SJSA1 (cell line): Measurements from ENCODE around the gene YAP1.

DNA sequence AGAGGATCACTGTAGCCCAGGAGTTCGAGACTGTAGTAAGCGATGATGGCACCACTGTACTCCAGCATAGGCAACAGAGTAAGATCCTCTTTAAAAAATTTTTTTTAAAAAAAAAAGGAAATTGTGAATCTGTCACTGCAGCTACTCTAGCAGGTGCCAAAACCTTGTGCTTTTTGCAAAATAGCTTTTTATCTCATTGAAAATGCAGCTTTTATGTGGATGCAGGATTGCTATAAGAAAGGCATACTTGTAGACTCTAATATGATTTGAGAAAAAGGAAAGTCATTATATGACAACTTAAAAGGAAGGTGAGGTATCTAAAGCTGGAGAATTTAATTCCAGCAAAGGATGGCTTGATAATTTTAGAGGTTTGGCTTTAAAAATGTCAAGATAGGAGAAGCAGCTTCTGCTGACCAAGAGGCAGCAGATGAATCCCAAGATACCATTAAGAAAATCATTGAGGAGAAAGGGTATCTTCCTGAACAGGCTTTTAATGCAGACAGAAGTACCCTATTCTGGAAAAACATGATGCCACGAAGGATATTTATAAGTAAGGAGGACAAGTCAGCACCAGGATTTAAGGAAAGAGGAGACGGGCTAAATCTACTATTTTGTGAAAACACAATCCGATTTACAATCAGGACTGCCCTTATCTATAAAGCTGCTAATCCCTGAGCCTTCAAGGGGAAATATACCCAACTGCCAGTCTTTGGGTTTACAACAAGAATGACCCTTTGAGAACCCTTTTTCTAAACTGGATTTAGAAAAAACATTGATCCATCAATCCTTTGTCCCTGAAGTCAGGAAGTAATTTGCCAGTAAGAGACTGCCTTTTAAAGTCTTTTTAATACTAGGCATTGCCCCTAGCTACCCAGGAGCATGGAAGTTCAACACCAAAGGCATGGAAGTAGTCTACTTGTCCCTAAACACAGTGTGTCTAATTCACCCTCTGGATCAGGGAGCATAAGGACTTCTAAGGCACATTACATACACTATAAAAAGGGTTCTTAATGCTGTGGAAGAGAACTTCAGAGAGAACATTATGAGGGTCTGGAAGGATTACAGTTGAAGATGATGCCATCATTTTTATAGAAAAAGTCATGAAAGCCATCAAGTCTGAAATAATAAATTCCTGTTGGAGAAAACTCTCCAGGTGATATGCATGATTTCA, 34.2 kb downstream of the CEP57 start:
- RAMPAGE, long total RNA: no peak

- RAMPAGE, long total RNA: no peak
Measured at GRCh38 chr11:96016068-96016305, 92.1 kb upstream of the MTMR2 start.

DNA sequence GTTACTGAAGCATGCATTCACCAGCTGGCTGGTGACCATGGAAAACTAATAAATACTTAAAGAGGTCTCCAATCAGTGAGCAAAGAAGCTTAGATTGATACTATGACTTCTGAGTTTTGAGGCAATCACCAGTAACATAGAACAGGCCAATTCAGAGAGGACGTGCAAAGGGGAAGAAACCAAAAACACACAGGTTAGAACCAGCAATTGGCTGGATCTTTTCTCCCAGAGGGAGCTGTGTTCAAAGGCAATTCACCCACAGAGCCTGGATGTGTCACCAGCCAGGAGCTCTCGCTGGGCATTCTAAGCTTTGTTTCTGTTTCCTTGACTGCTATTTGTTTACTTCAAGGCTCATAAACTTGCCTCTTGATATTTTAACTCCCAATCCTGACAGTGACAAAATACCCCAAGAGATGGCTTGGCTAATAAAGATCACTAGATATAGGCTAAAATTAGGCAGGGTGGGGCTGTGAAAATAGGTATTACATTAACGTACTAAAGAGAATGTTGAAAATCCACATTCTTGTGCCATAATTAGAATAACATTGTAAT, 113.6 kb upstream of the MTMR2 start:
- RAMPAGE, long total RNA: no peak

DNA sequence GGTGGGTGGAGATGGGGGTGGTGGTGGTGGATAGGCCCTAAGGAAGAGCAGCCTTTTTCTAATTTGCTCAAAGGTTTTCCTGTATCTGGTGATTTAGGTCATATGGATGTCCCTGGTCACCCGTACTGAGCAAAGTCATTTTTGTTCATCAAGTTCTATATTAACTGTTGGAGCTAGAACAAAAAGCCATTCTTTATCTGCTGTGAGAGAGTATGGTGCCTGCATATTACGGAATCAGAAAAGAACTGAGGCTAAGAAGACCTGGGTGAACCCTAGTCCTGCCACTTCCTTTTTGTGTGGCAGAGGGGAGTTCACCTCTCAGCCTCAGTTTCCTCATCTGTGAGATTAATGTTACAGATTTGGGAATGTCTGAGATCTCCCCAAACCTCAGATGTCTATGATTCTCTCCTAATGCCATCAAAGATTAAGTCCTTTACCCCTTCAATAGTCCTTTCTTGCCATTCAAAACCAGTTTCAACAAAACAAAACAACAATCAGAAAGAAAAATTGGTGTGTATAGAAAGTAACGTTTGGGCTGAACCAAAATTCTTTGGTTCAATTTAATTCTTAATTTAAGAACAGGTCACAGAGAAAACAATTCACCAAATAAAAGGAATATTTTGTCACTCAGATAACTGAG, 121.3 kb upstream of the MTMR2 start:
- RAMPAGE, long total RNA: no peak

DNA sequence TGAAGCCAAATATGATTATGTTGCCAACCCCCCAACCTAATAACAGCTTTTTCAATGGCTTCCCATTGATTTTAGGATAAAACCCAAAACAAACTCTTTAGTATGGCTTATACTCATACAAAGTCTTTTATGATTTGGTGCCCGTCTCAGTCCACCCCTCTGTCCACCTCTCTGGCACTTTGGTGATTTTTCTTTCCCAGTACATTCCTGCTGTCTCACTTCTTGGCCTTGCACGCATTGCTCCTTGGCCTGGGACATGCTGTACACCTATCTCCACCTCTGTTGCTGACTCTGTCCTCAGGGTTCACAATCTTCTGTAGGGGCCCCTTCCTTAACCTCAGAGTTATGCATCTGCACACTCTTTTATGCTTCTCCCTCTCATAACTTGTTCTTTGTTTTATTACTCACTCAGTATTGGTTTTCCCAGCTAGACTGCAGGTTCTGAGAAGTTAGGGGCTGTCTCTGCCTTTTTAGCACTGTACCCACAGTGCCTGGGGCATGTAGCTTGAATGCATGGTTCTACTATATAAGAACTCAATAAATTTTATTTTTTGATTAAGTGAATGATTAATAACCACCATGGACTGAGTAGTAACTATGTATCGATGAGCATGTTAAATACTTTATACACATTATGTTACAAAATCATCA, 139.1 kb upstream of the MTMR2 start:
- RAMPAGE, long total RNA: no peak

- RAMPAGE, long total RNA: no peak
Measured at GRCh38 chr11:96182092-96182605, 160.8 kb downstream of the MAML2 start.

- RAMPAGE, long total RNA: no peak
Measured at GRCh38 chr11:96200116-96200845, 142.7 kb downstream of the MAML2 start.

GRCh38 chr11:96207392-96208150, 135.4 kb downstream of the MAML2 start:
- RAMPAGE, long total RNA: no peak

DNA sequence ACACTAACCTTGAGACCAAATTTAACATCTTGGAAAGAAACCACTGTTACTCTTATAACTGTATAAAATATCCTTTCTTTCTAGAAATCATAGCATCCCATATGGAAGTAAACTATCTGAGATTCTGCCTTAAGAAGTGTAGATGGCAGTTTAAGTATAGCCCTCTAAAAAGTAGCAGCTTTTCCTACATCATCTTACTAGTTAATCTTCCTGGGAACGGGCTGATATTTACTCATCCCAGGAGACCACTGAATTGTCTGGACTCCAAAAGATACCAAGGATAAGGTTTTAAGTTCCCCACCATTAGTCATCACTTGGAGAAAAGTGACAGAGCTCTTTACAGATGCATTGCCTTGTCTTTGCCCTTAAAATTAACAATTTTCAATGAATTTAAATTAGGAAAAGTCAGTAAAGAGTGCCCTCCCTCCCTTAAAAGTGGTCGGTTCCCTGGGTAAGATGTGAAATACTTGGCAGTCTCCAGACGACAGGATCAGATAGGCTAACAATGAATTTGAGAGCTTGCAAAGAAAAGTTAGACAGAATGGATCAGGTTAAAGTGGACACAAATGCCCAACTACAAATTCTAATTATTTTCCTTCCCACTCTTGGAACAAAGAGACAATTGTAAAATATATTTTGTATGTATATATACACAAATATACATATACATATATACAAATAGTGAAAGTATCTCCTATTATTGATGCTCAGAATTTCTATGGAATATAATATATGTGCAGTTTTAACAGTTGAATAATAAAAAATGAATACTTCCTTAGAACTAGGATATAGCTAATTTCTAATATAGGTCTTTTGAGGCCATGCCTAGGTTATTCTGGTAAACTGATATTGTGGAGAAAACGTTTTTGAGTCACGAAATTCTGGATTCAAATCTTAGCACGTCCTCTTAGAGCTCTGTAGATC, 129.3 kb downstream of the MAML2 start:
- RAMPAGE, long total RNA: no peak

- RAMPAGE, long total RNA: no peak
Measured at GRCh38 chr11:96246536-96246864, 96.5 kb downstream of the MAML2 start.

DNA sequence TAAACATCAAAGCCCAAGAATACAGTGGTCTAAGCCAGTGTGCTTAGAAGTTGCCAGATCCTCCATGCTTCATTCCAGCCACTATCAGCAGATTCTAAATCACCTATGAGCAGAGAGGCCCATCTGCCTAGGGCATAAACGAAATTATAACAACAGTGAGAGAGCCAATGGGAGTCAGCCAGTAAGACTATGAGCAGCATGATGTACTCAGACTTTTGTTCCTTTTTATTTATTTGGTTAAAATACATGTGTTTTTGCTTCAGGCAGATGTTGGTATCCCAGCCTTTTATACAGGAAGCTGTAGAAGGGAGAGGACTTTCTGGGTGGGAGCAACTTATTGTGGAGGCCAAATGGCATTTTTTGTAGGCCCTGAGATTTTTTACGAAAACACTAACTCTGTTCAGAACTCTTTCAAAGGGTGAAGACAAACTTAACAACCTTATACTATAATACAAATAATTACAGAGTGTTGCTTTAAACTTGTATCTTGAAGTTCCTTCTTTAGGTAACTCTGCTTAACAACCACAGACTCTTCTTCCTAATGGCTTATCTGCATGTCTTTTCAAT, 84.3 kb downstream of the MAML2 start:
- RAMPAGE, long total RNA: no peak

DNA sequence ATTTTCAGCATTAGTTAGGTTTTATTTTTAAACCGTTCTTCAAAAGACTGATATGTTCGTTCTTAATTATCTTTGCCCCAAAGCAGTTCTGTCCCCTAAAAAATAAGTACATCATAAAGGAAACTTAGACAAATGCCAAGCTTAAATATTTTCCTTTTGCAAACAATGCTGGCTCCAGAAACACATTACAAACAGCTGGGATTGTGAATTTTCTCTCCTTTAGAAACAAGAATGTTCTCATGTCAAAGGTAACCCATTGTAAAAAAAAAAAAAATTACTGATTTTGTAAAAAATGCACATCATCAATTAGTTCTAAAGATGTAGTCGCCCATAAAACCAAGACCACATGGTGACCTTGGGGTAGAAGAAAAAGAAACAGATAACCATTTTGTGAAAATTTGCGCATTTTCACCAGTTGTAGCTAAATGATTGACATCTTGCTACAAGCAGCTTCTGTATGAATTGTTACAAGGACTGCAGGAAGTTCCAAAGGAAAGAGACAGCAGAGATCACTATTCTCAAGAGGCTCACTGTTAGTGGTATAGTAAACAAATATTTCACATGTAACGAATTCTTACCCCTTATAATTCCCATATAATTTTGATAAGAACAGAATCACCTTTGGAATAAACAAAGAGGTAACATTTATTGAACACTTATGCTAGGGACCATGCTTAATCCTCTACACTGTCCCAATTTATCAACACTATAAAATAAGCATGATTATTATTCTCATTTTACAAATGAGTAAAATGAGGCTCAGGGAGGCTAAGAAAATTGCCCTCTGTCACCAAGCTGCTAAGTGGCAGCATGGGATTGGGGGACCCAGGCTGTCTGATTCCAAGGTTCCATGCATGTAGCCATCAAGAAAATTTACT, 48.7 kb downstream of the MAML2 start:
- RAMPAGE, long total RNA: no peak

DNA sequence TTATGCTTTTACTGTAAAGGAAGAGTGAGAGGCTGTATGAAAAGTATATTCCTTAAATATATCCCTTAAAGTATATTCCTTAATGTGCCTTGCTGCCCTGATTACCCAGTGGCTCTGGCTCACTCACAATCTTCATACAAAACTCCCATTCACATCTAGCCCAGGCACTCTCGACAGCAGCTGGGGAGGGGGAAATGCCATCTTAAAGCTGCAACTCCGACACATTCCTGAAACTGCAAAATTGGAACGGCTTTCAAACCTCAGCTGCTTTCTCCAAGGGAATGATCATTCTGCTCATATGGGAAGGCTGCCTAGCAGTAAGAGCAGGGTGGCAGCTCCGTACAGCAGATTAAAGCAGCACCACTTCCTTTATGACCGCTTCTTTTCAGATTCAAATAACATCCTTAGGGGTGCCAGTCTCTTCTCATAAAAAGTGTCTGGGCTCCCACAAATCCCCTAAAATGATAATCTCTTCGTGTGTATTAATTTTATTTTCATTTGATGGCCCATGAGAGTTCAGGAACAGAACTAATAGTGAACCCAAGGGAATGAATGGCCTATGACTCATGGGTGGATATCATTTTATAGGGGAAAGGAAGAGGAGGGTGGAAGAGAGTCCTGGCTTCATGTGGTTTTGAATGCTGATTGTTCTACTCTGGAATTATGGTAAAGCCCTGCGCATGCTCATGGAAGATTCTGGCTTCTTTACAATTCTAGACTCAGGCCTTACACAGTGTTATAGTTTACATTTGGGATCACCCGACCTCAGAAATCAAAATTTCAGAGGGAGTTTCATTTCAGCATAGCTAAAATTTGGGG, 35.4 kb downstream of the MAML2 start:
- RAMPAGE, long total RNA: no peak

GRCh38 chr11:96339216-96340231, 3.5 kb downstream of the MAML2 start:
- RAMPAGE, long total RNA: no peak

DNA sequence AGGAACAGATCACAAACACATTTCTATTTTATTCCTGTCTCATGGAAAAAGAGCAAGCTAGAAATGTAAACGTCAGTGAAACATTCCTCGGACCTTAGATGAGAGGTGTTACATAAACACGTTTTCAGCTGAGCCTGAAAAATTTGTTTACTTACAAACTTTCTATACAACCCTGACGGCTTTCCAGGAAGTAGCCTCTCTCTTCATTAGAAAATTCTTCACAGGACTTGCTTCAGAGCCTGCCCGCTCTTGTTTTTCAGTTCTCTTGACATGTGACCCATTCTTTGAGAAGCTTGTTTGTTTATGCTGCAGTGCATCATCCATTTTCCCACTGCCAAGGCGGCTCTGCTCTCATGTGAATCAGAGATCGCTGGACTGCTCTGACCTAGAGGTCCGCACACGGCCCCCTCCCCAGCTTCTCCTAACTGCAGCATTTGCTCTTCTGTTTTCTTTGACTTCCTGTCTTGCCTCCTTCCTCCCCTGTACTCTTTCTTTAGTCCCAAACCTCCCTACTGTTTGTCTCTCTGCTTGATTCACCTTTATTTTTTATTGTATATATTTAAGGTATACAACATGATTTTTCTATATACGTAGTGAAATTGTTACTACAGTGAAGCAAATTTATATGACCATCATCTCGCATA, 47.9 kb upstream of the ARHGAP42 start:
- RAMPAGE, long total RNA: no peak

- RAMPAGE, long total RNA: no peak
Measured at GRCh38 chr11:101096966-101097285, 32.7 kb downstream of the PGR start.

DNA sequence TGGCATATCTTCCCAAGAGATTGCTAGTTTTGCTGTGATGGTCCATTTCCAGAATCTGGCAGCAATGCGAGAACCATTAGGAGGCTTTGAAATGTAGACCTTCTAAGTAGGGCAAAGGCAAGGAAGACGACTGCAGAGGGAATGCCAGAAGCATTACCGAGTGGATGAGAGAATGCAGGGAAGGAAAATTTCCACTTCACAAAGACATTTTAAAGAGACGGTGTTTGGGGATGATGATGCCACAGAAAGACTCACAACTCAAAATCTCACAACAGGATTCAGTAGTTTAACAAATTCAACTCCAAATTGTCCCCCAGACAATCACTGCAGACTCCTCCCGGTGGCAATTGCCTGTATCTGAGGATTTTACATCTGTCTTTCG, 423 bp upstream of the CEP126 start:
- RAMPAGE, long total RNA: no peak

- RAMPAGE, long total RNA: no peak
Measured at GRCh38 chr11:101916110-101916313, 310 bp downstream of the ANGPTL5 start.

GRCh38 chr11:102109707-102110869, at the start of gene YAP1:
Gene YAP1, plus strand, starts transcription at chr11:102110447.
- RAMPAGE, long total RNA: no peak

- RAMPAGE, long total RNA: no peak
Measured at GRCh38 chr11:102112473-102112947, 2.3 kb downstream of the YAP1 start.